ENCODE data around the genes HNRNPA2B1 and SNX10.

GRCh38 chr7:26155444-26156280, 3.7 kb downstream of the NFE2L3 start:
- PRO-cap, 4 experiments: no peak in any of the 4 experiments
- RAMPAGE, long total RNA, 2 experiments: no peak in any of the 2 experiments
- RRBS: no CpG with 5 or more reads among the region's 6 CpGs

DNA sequence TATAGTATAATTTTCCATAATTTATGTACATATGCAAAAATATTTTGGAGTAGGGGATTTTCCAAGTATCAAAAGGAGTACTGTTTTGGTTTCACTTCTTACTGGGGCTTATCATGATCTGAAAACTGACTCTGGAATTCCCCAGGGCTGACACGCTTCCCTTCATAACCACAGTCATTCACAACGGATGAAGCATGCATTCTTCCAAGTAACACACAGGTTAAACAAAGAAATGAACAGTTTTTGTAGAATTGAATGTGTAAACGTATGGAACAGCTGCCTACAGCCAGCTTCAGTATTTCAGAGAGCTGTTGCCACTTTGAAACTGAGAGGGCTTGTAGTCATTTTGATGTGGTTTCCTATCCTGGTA, 4.4 kb downstream of the NFE2L3 start:
- PRO-cap, 4 experiments: no peak in any of the 4 experiments
- RAMPAGE, long total RNA, 2 experiments: no peak in any of the 2 experiments
- RRBS: no CpG with 5 or more reads among the region's 3 CpGs

DNA sequence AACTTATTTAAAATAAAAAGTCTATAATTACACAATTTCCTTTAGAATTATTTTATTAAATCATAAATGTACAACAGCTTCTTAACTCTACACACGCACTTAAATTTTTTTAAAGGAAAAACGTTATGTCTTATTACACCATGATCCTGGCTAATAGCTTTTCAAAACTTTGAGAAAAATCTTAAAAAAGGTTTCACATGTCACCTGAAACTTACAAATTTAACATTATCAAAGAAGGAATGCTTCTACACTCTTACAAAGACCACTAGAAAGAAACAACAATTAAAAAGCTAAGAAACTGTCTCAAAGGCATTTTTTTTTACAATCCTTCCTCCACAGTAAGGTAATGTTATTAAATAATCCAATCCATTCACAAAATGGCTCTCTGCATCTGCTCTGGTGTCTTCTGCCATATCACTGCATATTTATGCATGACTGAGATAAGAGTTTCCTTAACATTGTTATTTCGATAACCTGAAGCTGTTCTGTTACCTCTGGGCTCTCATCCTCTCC, 8.7 kb downstream of the HNRNPA2B1 start:
- PRO-cap, 4 experiments: no peak in any of the 4 experiments
- RAMPAGE, long total RNA, 2 experiments: no peak in any of the 2 experiments
- RRBS: no CpG with 5 or more reads among the region's 3 CpGs

GRCh38 chr7:26194755-26195604, 5.6 kb downstream of the HNRNPA2B1 start:
- PRO-cap, 4 experiments: no peak in any of the 4 experiments
- RAMPAGE, long total RNA, 2 experiments: no peak in any of the 2 experiments
- RRBS: no CpG with 5 or more reads among the region's 16 CpGs

DNA sequence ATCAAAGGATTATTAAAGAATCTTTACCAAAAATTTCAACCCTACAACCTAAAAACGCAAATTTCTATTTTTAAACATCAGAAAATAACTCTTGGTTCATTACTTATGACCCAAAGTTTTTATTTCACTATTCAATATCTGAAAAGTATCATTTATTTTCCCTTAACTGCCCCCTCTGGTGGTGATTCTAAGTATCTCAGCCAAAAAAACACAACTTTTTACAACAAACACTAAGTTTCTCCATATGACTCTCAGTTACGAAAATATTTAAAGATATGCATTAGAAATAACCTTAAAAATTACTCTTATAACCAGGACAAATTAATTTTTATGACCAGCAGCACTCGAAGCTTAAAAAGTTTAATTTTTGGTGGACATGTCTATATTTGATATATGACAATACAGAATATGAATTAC, 2.5 kb downstream of the HNRNPA2B1 start:
- PRO-cap, 4 experiments: no peak in any of the 4 experiments
- RAMPAGE, long total RNA, 2 experiments: no peak in any of the 2 experiments
- RRBS: no CpG with 5 or more reads among the region's 3 CpGs

- PRO-cap, 4 experiments: peak in 4 of 4 experiments; most common plus-strand start chr7:26199921 (in 3); most common minus-strand start chr7:26199913 (in 4)
- RAMPAGE, long total RNA, 2 experiments: no peak in any of the 2 experiments
- RRBS: no CpG with 5 or more reads among the region's 65 CpGs
Observed at GRCh38 chr7:26199330-26200467, 847 bp downstream of the HNRNPA2B1 start.

- PRO-cap, 4 experiments: peak in 4 of 4 experiments; most common minus-strand start chr7:26200746 (in 4)
- RAMPAGE, long total RNA, 2 experiments: start-site peak on the minus strand in 2 of 2 experiments, at chr7:26200720-26200799 at its widest, 559 to 2,489 reads per replicate
- RRBS: 1% methylated on average over 8 of the region's 43 CpGs
Observed at GRCh38 chr7:26200468-26200856, at the start of gene HNRNPA2B1. Gene HNRNPA2B1, minus strand, starts transcription at chr7:26200746.

DNA sequence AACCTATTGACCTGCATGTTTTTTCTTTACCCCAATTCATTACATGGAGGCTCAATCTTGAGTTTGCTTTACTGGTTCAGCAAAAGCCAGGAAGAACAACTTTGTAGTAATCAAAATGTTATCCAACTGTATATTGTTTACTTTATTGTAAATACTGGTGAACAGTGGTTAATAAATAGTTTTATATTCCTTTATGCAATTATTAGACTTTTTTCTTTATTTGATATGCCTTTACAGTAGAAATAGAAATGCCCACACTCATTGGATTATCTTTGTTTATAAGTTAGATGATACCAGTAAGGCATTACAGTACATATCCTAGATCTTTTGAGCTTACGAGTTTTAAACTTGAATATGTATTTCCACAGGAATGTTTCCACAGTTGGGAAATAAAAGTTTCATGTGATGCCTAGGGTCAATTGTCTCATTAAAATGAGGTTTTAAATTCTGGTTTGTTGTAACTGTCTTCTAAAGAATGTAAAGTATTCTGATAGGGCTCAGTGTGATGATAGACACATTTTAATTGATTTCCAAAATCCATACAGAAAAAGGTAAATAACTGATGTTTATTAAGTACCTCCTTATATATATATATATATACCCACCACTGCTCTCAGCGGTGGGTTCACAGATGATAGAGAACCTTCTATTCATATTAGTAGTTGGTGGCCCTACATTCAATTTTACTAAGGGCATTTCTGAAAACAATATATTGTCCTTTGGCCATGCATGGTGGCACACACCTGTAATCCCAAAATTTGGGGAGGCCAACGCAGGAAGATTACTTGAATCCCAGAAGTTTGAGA, 11.8 kb downstream of the CBX3 start:
- PRO-cap, 4 experiments: no peak in any of the 4 experiments
- RAMPAGE, long total RNA, 2 experiments: no peak in any of the 2 experiments
- RRBS: no CpG with 5 or more reads among the region's 3 CpGs

- PRO-cap, 4 experiments: peak in 3 of 4 experiments; most common plus-strand start chr7:26292022 (in 3); most common minus-strand start chr7:26291764 (in 1)
- RAMPAGE, long total RNA, 2 experiments: start-site peak on the plus strand in 1 of 2 experiments, at chr7:26292001-26292014 at its widest, 11 reads per replicate
- RRBS: 4% methylated on average over 8 of the region's 82 CpGs
Observed at GRCh38 chr7:26291415-26292774, at the start of gene SNX10. Gene SNX10, plus strand, starts transcription at chr7:26291862.

GRCh38 chr7:26293441-26293803, 1.8 kb downstream of the SNX10 start:
- PRO-cap, 4 experiments: no peak in any of the 4 experiments
- RAMPAGE, long total RNA, 2 experiments: no peak in any of the 2 experiments
- RRBS: no CpG with 5 or more reads among the region's 4 CpGs

DNA sequence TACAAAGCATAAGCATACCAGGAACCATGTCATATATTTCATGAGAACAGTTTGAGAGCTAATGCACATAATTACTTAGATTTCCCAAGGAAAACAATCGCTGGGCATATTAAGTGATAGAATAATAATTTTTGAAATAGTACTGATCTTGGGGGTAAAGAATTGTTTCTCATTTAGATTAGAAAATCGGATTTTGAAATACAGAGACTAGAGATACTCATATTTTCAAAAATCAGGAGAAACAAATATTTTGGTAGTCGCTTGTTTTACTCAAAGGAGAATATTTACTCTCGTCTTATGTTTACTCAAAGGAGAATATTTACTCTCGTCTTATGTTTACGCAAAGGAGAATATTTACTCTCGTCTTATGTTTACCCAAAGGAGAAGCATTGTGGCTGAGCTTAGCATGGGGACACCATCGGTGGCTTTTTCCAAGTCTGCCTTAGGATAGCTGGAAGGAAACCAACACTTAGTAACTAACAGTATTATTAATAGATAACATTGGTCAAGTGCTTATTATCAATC, 71.7 kb downstream of the SNX10 start:
- PRO-cap, 4 experiments: no peak in any of the 4 experiments
- RAMPAGE, long total RNA, 2 experiments: no peak in any of the 2 experiments
- RRBS: no CpG with 5 or more reads among the region's 8 CpGs

DNA sequence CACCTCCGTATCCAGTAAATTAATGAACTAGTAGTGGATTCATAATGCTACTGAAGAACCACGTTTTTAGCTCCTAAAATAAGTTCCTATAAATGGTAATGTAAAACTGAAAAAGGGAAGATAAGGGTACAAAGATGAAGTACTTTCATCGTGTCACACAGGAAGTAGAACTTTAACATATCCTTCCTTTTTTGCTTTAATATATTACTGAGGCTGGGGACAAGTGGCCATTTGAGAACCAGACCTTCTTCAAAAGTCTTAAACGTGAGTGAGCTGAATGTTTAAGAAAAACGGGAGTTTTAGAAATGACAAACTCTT, 879 bp downstream of the SKAP2 start:
- PRO-cap, 4 experiments: no peak in any of the 4 experiments
- RAMPAGE, long total RNA, 2 experiments: no peak in any of the 2 experiments
- RRBS: no CpG with 5 or more reads among the region's 5 CpGs

DNA sequence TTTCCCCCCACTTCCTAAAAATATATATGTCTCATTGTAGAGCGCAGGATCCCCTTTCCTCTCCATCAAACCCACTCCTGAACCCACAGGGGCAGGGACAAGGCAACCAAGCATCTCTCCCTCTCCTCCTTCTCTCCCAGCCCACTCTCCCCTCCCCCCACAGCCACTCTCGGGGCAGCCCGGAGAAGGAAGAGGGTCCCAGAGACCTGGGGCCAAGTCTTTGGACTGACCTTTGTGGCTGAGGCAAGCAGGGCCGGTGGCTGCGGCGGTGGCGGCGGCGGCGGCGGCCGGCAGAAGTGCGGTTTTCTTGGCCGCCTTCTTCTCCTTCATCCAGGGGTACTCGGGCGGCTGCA, 627 bp downstream of the HOXA2 start:
- PRO-cap, 4 experiments: no peak in any of the 4 experiments
- RAMPAGE, long total RNA, 2 experiments: no peak in any of the 2 experiments
- RRBS: 20% methylated on average over 7 of the region's 16 CpGs

- PRO-cap, 4 experiments: no peak in any of the 4 experiments
- RAMPAGE, long total RNA, 2 experiments: no peak in any of the 2 experiments
- RRBS: 40% methylated on average over 6 of the region's 31 CpGs
Observed at GRCh38 chr7:27158517-27159034, 2.1 kb upstream of the HOXA7 start.

GRCh38 chr7:27161779-27161958, 3.7 kb downstream of the HOXA9 start:
- PRO-cap, 4 experiments: no peak in any of the 4 experiments
- RAMPAGE, long total RNA, 2 experiments: no peak in any of the 2 experiments
- RRBS: no CpG with 5 or more reads among the region's 8 CpGs

DNA sequence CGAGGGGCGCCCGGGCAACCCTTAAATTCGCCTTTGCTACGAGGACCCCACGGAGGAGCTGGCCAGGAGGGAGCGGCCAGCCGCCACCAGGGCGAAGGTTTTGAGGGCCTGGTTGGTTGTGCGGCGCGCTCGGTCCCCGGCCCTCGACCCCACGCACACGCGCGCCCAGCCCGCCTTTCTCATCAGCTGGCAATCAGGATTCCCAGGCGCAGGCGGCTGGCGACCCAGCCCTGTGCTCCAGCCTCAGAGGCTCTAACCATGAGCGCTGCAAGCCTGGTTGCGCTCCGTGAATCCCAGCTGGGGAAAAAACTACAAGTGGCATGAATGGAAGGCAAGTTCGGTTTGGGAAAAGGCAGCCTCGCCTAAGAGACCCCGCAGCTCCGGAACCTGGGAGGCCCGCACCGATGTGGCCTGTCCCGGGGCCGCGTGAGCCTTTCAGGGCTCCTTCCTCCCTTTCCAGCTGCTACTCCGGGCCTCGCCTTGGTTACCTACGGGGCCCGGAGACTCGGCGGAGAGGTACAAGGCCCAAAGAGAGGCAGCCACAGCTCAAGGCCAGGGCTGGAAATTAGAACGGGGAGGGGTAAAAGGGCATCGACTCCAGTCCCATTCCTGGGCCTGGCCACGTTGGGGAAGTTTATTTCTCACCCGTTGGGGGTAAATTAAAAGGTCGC, 1.1 kb upstream of the HOXA9 start:
- PRO-cap, 4 experiments: peak in 2 of 4 experiments; most common plus-strand start position 192 of the sequence (in 2); most common minus-strand start position 156 of the sequence (in 1)
- RAMPAGE, long total RNA, 2 experiments: no peak in any of the 2 experiments
- RRBS: 12% methylated on average over 10 of the region's 46 CpGs

DNA sequence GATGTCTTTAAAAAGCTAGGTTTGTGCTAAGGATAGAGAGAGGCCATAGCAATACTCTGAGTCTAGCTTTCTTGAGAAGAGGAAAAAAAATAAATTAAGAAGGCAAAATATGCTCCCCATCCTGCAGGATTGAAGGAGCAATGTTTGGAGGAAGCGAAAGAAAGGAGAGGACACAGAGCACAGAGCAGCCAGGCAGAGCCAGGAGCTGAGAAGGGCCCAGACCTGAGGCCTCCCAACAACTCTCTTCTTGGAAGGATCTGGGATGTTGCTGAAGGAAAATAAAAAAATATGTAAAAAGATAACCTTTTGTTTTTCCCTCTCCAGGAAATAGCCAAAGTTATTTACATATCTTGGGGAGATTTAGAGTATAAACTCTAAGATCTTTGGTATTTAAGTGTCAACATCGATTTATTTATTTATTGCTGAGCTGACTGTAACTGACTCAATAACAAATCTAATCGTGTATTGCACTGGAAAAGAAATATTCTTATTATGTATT, 1.6 kb upstream of the HOXA11 start:
- PRO-cap, 4 experiments: peak in 2 of 4 experiments; most common plus-strand start position 175 of the sequence (in 1); most common minus-strand start position 128 of the sequence (in 1)
- RAMPAGE, long total RNA, 2 experiments: no peak in any of the 2 experiments
- RRBS: no CpG with 5 or more reads among the region's 3 CpGs

DNA sequence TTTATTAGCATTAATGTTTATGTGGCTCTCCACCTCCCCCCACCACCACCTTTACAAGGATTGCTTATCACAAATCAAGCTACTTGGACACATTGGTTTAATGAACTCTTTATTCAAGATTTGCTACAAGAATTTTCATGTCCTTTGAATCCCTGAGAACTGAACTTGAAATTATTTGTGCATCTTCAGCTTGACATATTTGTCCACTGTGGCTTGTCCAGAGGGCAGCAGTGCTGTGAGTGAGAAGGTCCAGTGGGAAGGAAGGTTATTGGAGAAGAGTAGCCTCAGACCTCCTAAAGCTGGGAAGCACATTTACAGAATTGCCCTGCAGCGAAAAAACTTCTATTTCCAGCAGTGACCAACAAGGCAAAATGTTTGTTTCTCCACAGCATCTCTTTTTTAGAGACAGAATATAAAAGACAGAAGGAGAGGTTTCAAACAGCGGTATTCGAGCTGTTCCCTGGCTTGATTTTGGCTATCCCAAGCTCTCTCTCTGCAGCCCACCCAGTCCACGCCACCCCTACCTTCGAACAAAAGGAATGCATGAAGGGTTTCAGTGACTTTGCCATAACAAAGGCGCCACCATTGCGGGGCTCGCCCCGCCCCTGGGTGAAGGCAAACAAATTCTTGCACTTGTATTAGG, 2.2 kb upstream of the HOXA11 start:
- PRO-cap, 4 experiments: peak in 4 of 4 experiments; most common plus-strand start position 227 of the sequence (in 1); most common minus-strand start position 241 of the sequence (in 3)
- RAMPAGE, long total RNA, 2 experiments: no peak in any of the 2 experiments
- RRBS: no CpG with 5 or more reads among the region's 9 CpGs

DNA sequence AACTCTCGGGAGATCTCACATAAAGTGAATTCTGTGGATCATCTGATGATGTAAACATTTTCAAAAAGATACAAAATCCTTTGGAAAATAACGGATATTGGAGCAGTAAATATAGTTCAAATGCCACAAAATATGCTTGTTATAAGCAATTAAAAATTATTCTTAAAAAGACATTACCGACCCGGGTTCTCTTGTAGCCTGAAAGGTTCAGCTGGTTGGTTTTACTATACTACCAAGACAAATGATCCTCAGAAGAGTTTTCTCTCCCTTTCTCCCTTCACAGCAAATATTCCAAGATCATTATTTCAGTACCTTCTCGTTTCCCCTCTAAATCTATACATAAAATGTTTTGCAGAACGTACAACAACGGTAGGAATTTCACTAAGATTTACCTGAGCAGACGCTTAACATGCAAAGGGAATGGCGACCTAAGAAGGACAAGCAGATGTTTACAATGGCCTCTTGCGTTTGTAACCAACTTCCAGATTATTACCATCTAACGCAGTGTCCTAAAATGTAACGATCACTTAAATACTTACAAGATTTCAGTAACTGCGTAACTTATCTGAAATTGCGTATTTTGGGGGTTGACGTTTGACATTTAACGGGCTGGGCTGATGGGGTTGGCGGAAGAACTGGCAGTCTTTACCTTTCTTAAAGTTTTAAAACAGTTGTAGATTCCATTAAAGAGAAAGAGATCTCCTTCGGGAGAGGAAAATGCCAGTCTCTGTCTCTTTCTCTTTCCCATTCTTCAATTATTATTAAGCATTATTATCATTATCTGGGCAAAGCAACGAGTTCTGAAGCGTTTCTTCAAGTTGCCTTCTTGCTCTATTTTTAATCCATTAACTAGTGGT, 2.3 kb downstream of the HOXA13 start:
- PRO-cap, 4 experiments: no peak in any of the 4 experiments
- RAMPAGE, long total RNA, 2 experiments: no peak in any of the 2 experiments
- RRBS: no CpG with 5 or more reads among the region's 20 CpGs

DNA sequence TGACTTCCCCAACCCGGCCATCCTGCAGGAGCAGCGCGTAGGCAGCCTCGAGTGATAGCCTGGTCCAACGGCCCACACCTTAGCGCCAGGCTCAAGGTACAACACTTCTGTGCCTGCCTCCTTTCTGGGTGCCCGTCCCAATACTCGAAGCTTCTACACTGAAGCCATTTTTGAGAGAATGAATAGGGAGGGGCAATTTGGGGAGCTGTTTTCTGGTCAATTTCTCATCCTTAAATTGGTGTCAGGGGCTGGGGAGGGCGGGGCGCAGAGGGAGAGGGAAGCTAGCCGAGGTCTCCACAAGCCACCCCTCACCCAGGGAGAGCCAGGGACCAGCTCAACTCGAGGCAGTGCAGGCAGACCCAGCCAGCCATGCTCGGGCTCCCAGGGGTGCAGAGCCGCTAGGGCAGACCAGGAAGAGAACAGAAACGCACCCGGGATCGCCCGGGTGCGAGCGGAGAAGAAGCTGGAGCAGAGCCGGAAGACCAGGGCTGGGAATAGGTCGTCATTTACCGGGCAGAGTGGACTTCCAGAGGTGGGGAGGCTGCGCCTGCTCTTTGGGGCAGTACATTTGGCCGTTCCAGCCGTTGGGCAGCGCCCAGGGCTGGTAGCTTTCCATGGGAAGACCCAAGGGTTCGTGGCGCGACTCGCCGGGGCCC, 1.1 kb downstream of the HOXA13 start:
- PRO-cap, 4 experiments: peak in 2 of 4 experiments; most common plus-strand start position 428 of the sequence (in 2)
- RAMPAGE, long total RNA, 2 experiments: no peak in any of the 2 experiments
- RRBS: 24% methylated on average over 2 of the region's 32 CpGs